ENCODE measurements around the genes IGSF5 and PCP4.

DNA sequence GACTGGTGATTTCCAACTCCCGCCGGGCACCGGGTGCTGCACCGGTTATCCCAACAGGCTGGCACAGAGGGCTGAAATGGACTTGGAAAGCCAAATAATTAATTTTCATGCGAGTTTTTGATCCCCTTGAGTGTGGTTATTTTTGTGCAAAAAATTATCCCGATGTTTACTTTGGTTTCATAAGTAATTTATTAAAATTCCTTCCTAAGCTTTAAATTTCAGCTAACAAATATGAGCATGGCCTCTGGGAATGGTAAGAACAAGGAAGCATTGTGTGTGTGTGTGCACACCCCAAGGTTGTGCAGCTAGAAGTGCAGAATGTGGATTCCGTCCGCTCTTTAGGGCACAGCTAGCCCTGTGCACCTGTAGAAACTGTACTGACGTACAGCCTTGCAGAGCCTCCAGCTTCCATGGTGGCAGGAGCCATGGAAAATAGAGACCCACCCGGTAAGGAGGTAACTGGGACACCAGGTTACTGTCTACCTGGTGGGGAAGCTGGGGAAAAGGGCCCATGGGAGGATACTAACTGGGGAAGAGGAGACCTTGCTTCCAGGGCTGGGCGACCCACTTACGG is 54.6 kb downstream of the B3GALT5 start:
- PRO-cap, result no peak
- RAMPAGE, long total RNA, 4 experiments, result no peak in any of the 4 experiments

DNA sequence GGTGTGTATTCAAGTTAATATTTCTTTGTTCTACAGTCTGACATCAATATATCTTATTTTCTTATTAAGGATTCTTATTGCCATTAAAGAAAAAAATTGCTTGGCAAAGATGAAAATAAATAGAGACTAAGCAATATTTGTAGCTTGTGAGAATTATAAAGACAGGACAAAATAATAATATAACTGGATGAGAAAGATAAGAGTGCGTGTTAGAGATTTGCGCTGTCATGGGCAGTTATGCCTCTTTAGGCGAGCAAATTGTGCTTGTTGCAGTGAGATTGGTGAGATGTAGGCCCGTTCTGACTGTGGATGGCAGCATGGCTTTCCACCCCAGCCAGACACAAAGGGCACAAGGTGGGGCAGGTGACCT is 58.5 kb upstream of the IGSF5 start:
- PRO-cap, result no peak
- RAMPAGE, long total RNA, 4 experiments, result no peak in any of the 4 experiments

DNA sequence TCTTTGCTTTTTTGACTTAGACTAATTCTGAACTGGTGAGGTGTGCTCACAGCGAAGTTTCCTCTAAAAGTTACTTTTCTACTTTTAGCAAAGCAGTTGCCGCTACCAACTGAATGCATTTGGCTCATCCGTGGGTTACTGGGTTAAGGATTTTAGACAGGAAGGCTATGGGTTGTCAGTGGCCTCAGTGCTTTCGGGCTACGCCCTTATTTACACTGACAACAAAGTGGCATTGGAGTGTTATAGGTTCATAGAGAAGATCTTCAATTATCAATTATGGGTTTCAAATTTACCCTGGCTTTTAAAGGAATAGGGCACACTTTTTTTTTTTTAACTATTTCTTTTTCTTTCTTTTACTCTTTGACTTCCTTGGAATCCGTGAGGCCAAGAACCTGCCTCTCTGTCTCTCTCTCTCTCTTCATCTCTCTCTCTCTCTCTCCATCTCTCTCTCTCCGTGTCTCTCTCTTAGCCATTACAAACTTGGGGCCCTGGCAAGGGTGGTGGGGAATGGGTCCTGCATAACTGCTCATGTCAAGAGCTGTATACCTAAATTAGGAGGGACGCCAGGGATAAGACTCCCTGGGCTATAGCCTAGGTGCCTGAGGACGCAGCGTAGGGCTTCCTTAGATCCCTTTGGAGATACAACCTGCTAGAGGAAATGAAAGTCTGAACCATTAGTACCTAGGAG is at the start of gene IGSF5:
Gene IGSF5, plus strand, starts transcription at position 447 of the 688 bp plus-strand sequence.
- PRO-cap, result no peak
- RAMPAGE, long total RNA, 4 experiments, result no peak in any of the 4 experiments

GRCh38 chr21:39788378-39788955 is 43.5 kb downstream of the IGSF5 start:
- PRO-cap, result no peak
- RAMPAGE, long total RNA, 4 experiments, result no peak in any of the 4 experiments

GRCh38 chr21:39867181-39867777 is at the start of gene PCP4:
Gene PCP4 (plus strand): TSS chr21:39867438.
- PRO-cap, result no peak
- RAMPAGE, long total RNA, 4 experiments, result start-site peak on the plus strand in 3 of 4 experiments, at chr21:39867430-39867448 at its widest, 10 to 67 reads per replicate

GRCh38 chr21:41207343-41208163 is 39.6 kb downstream of the BACE2 start:
- PRO-cap, result no peak
- RAMPAGE, long total RNA, 4 experiments, result no peak in any of the 4 experiments

DNA sequence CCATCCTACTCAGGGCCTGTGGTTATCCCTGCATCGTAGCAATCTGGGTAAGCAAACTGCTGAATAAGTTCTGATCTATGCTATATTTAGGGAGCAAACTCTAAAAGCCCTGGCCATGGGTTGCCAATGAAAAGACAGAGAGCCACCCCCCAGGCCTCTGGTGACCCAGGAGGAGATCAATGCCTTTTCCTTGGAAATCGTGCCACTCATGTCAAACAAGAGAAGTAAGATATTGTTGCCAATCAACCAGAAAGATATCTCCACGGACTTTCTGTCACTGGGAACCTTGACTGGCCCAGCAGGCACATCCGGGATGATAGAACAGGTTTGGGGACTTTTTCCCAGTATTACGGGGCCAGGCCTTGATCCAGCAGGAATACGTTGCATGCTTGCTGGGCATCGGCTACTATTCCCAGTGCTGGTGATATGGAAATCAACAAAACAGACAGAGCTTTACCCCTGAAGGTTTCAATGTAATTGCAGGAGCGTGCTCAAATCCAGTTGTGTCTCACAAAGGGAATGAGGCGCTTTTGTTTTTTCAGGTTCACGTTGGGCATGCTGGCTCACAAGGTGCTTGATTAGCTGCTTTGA is 5.5 kb downstream of the FAM3B start:
- PRO-cap, result no peak
- RAMPAGE, long total RNA, 4 experiments, result no peak in any of the 4 experiments

DNA sequence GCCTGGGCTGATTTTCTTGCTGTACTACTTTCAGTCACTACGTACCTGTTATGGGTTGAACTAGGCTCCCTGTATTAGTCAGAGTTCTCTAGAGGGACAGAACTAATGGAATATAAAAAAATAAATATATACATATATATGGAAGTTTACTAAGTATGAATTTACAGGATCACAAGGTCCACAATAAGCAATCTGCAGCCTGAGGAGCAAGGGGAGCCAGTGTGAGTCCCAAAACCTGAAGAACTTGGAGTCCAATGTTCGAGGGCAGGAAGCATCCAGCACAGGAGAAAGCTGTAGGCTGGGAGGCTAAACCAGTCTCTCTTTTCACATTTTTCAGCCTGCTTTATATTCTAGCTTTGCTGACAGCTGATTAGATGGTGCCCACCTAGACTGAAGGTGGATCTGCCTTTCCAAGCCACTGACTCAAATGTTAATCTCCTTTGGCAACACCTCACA is 2.7 kb downstream of the MX2 start:
- PRO-cap, result no peak
- RAMPAGE, long total RNA, 4 experiments, result no peak in any of the 4 experiments

- PRO-cap, result no peak
- RAMPAGE, long total RNA, 4 experiments, result no peak in any of the 4 experiments
Observed at GRCh38 chr21:41371260-41371661, 9.4 kb downstream of the MX2 start.

GRCh38 chr21:41426844-41427085 is 726 bp downstream of the MX1 start:
- PRO-cap, result no peak
- RAMPAGE, long total RNA, 4 experiments, result no peak in any of the 4 experiments

DNA sequence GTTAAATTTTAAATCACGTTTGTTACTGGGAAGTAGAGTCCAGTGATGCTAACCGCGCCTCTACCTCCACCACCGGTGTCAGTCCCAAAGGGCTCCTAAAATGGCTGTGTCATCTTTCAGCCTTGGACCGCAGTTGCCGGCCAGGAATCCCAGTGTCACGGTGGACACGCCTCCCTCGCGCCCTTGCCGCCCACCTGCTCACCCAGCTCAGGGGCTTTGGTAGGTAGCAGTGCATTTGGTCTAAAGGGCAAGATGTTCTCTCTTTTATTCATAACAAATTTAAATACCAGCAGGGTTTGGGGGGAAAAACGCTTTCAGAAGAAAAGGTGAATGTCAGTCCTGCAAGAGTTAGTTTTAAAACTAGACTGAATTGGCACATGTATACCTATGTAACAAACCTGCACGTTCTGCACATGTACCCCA is 1.1 kb downstream of the MX1 start:
- PRO-cap, result no peak
- RAMPAGE, long total RNA, 4 experiments, result no peak in any of the 4 experiments

DNA sequence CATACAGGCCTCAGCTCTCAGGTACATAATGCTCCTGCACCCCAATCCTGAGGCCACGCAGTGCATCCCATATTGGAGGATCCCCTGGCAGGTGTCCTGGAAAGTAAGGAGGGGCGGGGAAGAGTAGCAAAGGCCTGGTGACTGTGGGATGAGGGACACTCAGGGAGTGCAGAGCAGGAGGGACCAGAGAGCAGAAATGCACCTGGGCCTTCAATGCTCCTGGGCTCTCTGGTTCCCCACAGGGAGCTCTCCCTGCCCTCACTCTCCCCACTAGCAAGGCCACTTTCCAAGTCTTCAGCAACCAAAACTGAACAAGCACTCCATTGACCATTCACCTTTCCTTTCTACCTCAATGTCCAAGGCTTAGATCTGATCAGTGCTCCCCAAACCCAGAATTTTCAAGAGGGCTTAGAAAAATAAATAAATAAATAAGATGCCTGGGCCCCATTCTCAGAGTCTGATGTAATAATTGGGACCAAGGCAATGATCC is 3.1 kb downstream of the TMPRSS2 start:
- PRO-cap, result no peak
- RAMPAGE, long total RNA, 4 experiments, result no peak in any of the 4 experiments

GRCh38 chr21:41510398-41511170 is 2.6 kb upstream of the TMPRSS2 start:
- PRO-cap, result no peak
- RAMPAGE, long total RNA, 4 experiments, result no peak in any of the 4 experiments

DNA sequence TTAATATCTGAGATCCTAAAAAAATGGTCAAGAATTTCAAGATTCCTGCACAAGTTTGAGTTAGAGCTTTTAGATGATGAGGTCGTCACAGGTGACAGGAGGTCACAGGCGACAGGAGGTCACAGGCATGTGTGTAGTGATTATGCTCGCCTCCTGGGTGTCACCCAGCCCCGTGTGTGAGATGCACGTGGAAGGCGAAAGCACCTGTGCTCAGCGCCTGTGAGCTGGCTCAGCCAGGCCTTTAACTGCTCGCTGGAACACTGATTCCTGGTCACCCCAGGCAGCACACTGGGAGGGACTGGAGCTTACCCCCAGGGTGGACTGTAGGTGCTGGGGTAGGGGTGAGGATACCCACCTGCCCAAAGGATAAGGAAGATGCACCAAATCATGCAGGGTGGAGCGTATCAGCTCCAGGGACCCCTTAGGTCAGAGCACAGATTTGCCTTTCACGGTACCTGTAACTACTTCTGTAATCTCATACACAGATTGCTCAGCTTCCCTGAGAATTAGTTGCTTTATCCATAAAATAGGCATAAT is 18.8 kb upstream of the TMPRSS2 start:
- PRO-cap, result no peak
- RAMPAGE, long total RNA, 4 experiments, result no peak in any of the 4 experiments

GRCh38 chr21:41559979-41560730 is 52.2 kb upstream of the TMPRSS2 start:
- PRO-cap, result no peak
- RAMPAGE, long total RNA, 4 experiments, result no peak in any of the 4 experiments

- PRO-cap, result no peak
- RAMPAGE, long total RNA, 4 experiments, result no peak in any of the 4 experiments
Observed at GRCh38 chr21:41561966-41562757, 54.2 kb upstream of the TMPRSS2 start.

DNA sequence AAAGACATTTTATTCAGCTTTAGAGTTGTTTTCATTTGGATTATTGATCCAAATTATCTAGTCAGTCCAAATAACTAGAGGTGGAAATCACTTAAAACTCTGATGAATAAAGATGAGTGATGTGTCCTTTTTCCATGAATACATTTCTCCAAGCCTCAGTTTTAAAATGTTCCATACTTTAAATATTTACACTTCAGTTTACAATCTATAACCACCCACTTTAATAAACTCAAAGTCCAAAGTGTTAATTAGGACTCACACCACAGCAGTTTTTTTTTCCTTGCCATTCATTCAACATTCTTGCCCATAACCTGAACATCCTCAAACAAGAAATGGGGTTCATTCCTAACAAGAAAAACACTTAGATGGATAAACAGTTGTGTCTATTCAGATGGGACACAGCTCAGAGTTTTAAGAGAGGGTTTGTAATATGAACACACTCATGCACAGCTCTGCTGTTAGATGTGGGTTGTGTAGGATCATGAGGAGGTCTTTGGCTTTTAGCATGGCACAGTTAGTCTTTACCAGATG is 71.2 kb upstream of the TMPRSS2 start:
- PRO-cap, result no peak
- RAMPAGE, long total RNA, 4 experiments, result no peak in any of the 4 experiments

DNA sequence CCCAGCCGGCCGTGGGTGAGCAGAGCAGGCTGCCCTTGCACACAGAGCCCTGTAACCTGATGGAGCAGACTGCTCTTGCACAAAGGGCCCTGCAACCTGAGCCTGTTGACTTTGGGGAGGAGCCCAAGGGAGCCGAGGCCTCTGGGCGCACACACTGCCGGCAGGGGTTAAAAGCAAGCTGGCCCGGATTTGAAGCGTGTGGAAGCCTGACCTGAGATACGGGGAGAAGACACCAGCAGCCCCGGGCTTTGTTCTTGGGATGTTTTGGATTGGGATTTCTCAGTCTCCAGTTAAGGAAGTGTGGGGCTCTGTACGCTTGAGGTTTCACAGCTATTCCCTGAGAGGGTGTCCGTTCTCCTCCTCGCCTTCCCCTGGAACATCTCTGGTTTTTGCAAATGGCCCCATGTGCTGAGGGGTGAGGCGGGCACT is 97.7 kb upstream of the TMPRSS2 start:
- PRO-cap, result no peak
- RAMPAGE, long total RNA, 4 experiments, result no peak in any of the 4 experiments

DNA sequence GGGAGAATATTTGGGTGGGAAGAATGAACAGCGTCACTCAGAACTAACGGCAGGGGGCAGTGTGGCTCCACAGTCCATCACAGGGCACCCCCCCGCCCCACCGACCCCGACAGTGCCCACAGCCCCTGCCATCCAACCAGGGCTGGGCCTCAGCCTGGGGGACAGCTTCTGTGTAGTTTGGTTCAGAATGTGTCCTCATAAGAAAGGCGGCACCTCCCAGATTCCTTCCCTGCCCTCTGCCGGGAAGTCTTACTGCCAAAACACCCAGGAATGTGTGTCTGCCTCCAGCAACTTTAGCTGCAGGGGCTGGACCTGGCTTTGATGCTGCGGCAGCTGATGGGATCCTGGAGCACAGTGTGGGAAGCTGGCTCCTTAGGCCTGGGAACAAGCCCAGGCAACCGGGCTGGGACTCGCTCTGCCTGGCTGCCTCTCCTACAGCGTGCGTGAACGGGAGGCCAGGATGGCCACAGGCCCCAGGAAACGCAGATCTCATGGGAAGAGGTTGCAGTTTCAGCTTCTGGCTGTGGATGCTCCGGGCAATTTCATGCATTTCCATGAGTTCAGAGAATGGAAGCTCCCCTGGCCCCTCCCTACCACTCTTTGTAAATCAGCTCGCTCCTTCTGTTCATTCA is 104.9 kb upstream of the TMPRSS2 start:
- PRO-cap, result no peak
- RAMPAGE, long total RNA, 4 experiments, result no peak in any of the 4 experiments

DNA sequence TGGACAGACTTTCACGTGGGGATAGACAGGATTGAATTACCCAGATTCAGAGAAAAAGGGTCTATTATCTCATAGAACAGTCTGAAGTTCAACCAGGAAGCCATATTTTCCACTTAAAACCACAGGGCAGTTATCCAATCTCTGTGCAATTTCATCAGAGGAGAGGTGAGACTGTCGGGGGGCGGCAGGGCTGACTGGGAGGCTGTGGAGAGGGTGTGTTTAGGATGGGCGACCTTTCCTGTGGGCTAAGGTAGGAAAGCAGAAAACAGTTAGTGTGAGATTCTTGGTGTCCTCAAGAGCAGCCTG is 124.4 kb downstream of the RIPK4 start:
- PRO-cap, result no peak
- RAMPAGE, long total RNA, 4 experiments, result no peak in any of the 4 experiments

All from suprapubic skin (tissue), 4 donors.